ENCODE measurements around the genes MMP12, MMP13, SLC35F2, ATM, C11orf65 and EXPH5.

DNA sequence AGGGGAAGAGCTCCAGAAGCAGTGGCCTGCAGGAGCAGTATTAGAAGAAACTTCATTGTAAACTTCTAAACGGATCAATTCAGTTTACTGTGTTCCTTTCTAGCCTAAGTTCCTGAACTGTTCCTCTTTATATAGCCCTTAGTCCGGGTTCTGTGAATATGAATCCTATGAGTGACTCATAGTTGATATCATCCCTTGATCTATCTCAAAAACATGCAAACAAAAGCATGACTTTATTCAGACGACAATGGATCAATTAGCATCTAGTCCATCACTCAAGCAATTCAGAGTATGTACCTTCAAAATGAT is at the start of gene MMP12:
Gene MMP12, minus strand, starts transcription at position 101 of the 309 bp plus-strand sequence.
- RRBS = no CpG with 5 or more reads among the region's 3 CpGs

GRCh38 chr11:102955498-102955841 is at the start of gene MMP13:
MMP13 (minus strand) TSS chr11:102955732.
- RRBS = no CpG with 5 or more reads among the region's 5 CpGs

- RRBS = no CpG with 5 or more reads among the region's 3 CpGs
Observed at GRCh38 chr11:103055728-103056202, 36.2 kb downstream of the DCUN1D5 start.

DNA sequence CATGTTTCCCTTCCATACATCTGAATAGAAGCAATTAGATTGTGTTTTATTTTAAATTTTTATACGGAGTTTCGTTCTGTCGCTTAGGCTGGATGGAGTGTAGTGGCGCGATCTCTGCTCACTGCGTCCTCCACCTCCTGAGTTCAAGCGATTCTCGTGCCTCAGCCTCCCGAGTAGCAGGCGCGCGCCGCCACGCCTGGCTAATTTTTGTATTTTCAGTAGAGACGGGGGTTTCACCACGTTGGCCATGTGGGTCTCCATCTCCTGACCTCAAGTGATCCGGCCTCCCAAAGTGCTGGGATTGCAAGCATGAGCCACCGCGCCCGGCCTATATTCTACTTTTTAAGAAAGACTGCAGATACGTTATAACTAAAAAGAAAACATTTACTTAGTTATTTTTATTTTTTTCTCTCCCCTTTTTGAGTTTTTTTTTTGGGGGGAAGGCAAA is 781 bp downstream of the DYNC2H1 start:
- RRBS = no CpG with 5 or more reads among the region's 21 CpGs

DNA sequence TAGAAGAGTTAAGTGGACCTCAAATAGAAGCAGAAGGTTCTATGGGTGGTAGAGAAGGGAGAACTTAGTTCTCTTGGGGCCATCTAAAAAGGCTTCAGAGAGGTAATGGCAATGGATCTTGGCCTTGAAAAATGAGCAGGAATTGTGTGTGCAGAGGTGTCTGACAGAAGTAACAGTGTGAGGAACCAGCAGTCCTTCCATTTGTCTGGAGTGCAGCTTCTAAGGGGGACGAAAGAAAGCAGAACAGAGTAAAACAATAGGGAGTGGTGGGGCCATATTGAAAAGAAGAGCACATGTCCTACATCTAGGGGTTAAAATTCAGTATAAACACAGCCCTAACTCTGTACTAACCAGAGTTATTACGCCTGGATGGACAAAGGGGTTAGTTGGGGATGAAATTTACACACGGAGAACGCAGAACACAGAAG is 283.4 kb upstream of the DDI1 start:
- RRBS = no CpG with 5 or more reads among the region's 4 CpGs

DNA sequence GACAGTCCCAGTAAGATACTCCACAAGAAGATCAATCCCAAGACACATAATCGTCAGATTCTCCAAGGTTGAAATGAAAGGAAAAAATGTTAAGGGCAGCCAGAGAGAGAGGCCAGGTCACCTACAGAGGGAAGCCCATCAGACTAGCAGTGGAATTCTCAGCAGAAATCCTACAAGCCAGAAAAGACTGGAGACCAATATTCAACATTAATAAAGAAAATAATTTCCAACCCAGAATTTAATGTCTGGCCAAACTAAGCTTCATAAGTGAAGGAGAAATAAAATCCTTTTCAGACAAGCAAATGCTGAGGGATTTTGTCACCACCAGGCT is 2.2 kb upstream of the CASP4 start:
- RRBS = no CpG with 5 or more reads among the region's 1 CpG

DNA sequence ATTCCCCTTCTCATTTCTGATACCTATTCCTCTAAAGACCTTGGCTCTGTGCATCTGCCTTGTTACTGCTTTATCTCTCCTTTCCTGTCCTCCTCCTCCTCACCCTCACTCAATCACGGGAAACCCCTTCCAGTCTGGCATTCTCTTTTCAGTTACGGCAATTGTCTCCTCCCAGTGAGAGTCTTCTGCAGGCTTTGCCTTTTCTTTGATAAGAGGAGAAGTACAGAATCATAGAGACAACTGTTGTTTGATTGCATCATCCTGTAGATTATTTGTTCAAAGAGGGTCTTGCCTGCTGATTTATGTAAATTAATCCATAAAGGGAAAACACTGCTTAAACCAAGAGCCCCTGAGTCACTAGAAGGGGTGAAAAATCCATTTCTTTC is 301.3 kb downstream of the AASDHPPT start:
- RRBS = no CpG with 5 or more reads among the region's 2 CpGs

DNA sequence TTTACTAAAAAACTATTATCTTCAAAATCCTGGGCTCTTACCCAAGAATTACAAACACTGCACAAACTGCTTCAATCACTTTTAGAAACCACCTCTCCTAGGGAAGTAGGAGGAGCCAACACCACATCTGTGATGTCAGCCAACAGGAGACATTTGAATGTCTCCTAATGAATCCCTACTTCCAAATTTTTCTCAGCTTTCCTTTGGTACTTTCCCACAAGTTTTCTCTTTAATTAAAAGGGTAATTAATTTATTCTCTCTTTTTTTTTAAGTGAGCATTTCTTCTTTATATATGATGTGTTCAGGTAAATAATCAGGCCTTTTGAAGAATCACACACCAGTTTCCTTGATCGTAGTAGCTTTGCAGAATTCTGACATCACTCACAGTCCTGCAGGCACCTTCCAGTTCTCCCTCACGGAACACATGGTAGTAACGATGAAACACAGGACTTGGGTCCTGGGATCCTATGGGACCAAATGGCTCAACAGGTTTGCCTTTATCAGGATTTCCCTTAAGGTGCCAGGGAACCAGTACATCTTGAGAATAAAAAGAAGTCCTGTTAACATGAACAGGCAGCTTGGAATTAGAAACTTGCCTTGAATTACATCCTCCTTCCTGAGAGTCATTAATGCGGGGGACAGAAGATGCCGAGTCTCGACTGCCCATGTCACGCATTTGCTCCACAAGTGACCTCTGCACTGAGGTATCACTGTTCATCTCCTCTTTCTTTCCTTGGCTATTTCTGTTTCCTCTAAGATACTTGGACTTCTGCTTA is 46.9 kb upstream of the CWF19L2 start:
- RRBS = no CpG with 5 or more reads among the region's 7 CpGs

GRCh38 chr11:107591602-107592261 is 785 bp downstream of the ELMOD1 start:
- RRBS = 0% methylated on average over 5 of the region's 36 CpGs

DNA sequence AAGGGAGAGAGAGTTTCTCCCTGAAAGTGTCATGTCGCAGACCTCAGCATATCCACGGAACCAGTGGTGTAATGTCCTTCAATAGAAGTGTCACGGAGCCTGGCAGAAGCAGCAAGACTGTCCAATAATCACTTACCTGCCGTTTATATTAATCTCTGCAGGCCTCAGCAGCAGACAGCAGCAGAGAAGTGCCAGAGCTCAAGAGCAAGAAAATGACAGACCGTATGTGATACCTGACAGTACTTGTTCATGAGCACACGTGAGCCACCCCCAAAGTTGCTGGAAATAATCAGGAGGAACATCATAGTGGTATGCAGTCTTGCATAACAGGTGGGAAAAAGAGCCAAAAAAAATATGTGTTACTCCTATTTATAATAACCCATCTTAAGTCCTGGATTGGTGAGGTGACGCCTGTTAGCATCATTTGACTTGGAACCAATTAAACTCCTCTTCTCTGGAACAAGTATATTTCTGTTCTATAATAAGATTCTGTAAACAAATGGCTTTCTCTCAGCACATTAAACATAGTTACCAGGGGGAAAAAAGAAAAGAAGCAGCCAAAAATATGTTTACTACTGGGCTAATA is 7.7 kb upstream of the SLN start:
- RRBS = no CpG with 5 or more reads among the region's 7 CpGs

DNA sequence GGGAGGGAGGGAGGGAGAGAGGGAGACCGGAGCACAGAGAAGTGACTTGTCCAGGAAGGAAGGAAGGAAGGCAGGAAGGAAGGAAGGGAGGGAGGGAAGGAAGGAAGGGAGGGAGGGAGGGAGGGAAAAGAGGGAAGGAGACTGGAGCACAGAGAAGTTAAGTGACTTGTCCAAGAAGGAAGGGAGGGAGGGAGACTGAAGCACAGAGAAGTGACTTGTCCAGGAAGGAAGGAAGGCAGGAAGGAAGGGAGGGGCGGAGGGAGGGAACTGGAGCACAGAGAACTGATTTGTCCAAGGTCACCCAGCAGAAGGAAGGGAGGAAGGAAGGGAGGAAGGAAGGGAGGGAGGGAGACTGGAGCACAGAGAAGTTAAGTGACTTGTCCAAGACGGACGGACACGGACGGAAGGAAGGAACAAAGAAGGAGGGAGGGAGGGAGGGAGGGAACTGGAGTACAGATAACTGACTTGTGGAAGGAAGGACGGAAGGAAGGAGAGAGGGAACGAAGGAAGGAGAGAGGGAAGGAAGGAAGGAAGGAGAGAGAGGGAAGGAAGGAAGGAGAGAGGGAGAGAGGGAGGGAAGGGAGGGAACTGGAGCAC is 1.7 kb downstream of the SLC35F2 start:
- RRBS = no CpG with 5 or more reads among the region's 8 CpGs

DNA sequence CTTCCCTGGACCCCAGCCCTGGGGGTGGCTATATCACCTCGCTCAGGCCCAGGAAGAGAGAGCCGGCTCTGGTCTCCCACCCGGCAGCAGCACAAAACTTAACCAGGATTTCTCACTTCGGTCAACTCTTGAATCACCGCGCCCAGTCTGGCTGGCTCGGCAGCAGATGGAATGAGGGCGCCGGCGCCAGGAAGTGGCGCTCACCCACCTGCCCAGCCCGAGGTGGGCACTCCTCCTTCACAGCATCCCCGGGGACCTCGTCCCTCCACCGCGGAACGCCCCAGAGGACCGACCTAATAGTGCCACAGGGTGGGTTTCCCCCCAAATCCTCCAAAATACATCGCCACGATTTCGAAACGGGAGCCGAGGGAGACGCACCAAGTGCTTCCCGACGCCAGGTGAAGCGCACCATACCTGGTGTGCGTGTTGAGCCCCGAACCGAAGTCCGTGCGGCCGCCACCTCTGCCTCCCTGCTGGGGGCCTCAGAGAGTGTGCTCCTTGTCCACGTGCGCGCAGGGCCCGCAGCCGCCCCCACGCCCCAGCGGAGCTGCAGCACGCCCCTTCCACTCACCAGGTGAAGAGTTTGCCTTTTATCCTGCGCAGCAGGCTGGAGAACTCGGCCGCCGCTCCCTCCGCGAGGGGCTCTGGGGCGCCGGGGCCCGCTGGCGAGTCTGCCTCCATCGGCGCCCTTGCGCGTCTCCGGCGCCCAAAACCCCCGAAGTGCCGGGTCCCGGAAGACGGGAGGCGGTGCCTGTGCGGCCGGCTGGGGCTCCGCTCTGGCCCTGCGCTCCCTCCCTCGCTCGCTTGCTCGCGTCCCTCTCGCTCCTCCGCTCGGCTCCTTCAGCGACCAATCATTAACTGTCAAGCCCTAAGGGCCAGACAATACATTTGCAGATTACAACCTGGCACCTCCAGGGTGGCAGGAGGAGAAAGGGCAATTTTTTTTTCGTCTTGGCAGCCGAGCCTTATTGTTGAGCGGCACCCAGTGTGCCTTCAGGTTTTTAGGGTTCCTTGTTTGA is at the start of gene SLC35F2:
Gene SLC35F2, minus strand, starts transcription at position 701 of the 1,019 bp plus-strand sequence.
- RRBS = 1% methylated on average over 16 of the region's 77 CpGs

DNA sequence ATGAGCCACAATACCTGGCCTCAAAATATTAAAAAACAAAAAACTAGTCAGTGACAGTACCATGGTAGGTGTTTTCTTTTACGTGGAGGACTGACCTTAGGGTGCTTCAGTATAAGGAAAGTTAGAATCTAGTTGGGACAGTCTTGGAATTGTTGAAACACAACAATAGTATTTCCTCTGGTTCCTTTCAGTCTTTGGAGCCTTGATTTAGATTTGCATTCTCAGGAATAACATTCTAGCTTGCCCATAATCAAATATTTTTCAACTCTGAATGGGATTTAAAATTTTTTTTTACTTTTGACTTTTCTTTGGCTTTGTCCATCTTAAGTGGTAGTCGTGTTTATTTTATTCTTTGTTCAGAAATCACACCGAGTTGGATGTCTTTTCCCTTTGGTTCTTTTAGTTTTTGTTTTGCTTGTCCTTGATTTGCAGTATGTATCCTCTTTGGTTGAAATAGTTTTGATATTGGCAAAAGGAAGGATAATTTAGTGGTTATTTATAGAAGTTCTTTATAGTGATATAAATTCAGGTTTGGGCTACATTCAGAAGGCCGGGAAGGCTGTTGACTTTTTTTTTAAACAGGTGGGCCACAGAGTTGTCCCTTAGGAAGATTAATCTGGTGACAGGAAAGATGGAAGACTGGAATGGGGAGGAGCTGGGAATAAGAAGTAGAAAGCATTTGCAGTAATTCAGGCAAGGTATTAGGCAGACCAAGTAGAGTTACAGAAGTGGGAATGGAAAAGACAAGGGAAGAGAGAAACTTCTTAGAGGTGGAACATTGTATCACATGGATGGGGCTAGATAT is 47.6 kb downstream of the CUL5 start:
- RRBS = no CpG with 5 or more reads among the region's 4 CpGs

- RRBS = no CpG with 5 or more reads among the region's 58 CpGs
Observed at GRCh38 chr11:108222853-108223884, at the start of gene ATM. ATM (plus strand) TSS chr11:108223067.

GRCh38 chr11:108466598-108467745 is at the start of gene C11orf65:
C11orf65 (minus strand) TSS chr11:108467529.
- RRBS = 2% methylated on average over 5 of the region's 46 CpGs

DNA sequence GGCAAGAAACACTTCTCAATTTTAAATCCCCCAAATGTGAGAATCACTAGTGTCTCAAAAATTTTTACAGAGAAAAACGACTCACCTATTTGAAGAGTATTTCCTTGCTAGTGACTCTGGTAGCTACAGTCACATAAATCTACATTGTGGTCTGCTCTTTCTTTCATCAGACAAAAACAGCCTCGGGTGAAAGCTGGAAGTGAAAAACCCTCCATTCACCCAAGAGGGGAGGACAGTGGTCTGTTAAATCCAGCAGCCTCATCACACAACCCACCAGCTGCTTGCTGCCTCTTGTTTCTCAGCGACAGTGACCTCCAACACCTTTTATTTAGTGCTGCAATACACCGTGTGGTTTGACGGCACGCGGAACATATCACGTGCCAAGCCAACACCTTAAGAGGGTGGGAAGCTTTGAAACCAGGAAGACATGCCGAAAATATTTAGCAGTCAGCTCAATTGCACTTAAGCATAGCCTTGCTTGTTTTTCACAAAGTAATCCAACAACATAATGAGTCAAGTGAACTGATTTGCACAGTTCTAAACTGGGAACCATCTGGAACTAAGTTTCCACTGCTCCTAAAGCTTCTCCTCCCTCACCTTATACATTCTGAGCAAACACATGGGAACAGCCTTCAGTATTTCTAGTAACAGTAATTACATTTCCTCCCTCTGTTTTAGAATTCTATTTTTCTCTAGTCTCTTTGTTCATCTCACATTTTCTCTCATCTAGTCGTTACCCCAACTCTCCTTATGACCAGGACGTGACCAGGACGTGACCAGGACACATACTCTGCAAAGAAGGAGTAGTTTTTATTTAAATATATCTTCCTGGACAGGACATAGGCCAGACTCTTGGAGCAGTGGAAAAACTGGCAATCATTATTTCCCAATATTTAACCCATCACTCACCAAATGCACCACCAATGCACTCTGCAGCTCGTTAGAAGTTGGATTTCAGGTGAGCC is 40.0 kb upstream of the POGLUT3 start:
- RRBS = no CpG with 5 or more reads among the region's 13 CpGs

DNA sequence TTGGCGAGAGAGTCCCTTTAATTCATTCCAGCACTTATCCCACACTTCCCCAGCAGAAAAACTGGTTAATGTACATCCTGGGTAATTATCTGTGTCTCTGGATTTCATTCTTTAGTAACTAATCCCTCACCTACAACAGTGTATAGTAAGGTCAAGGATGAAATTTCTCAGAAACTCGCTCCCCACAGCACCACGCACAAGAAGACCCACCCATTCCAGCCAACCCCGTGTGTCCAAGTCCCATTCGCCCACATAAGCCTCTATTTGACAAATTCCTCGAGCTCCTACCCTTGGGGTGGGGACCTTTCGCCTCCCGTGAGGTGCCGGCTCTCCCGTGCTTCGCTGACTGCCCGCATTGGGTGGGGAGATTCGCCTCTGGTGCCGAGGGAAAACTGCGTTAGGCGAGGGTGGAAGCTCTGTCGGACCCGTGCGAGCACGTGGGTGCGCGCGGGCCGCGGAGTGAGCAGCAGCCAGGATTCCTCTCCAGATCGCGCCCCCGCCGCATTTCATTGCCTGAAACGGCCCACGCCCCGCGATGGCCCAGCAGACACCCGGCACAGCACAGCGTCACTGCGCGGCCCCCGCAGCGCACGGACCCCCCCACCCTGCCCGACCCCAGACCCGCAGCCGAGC is 887 bp downstream of the EXPH5 start:
- RRBS = no CpG with 5 or more reads among the region's 43 CpGs

- RRBS = 1% methylated on average over 8 of the region's 40 CpGs
Observed at GRCh38 chr11:108593198-108594060, at the start of gene EXPH5. EXPH5 (minus strand) TSS chr11:108593768.

- RRBS = no CpG with 5 or more reads among the region's 7 CpGs
Observed at GRCh38 chr11:109747746-109748469, 325.9 kb downstream of the C11orf87 start.

GRCh38 chr11:110063688-110063988 is 29.6 kb upstream of the ZC3H12C start:
- RRBS = no CpG with 5 or more reads among the region's 1 CpG